SP-49 (cell line): ENCODE data around the gene MAOB.

- PRO-cap, result no peak
Measured at GRCh38 chrX:41342453-41342754, 8.4 kb downstream of the DDX3X start.

DNA sequence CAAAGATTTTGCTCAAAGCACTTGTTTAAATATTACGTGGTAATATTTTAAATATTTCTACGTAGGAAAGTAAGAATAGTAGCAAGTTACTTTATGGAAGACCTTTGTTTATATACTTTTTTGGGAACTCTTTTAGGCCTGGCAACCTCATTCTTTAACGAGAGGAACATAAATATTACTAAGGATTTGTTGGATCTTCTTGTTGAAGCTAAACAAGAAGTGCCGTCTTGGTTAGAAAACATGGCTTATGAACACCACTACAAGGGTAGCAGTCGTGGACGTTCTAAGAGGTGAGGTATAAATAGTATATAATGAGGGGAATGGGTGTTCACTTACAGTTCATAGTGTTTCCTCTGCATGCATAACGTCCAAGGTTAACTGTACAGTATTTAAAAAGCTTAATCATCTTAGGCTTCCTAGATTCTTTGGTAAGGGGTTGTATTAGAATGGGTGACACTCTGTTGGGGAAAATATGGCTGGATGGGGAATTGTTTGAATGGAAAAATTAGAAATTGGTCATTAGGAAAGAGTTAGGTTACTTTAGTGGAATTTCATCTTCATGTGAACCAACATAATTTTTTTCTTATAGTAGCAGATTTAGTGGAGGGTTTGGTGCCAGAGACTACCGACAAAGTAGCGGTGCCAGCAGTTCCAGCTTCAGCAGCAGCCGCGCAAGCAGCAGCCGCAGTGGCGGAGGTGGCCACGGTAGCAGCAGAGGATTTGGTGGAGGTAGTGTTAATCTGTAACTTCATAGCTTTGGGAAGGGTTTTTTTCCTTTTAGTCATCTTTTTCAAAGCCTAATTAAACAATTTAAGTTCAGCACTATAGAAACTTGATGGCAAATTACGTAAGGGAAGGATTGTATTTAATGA, 13.0 kb downstream of the DDX3X start:
- PRO-cap, result no peak

DNA sequence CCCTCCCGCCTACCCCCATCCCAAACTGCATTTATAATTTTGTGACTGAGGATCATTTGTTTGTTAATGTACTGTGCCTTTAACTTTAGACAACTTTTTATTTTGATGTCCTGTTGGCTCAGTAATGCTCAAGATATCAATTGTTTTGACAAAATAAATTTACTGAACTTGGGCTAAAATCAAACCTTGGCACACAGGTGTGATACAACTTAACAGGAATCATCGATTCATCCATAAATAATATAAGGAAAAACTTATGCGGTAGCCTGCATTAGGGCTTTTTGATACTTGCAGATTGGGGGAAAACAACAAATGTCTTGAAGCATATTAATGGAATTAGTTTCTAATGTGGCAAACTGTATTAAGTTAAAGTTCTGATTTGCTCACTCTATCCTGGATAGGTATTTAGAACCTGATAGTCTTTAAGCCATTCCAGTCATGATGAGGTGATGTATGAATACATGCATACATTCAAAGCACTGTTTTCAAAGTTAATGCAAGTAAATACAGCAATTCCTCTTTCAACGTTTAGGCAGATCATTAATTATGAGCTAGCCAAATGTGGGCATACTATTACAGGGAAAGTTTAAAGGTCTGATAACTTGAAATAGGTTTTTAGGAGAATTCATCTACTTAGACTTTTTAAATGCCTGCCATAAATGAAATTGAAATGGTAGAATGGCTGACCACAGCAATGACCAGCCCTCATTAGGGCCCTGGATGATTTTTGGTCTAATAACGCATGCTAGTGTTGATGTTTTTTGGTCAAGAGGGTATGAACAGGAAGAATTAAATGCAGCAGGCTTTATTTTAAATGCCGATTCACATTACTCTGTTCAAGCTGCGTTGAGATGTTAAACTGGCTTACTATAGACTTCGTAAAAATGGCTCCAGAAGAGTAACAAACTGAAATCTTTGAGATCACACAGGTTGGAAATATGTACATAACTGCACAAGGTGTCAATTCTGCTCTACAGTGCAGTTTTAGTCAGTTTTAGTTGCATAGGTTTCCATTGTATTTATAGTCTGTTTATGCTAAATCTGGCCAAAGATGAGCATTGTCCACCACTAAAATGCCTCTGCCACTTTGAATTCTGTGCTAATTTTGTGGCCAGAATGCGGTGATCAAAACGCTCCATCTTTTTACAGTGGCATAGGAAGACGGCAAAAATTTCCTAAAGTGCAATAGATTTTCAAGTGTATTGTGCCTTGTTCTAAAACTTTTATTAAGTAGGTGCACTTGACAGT, 14.4 kb downstream of the DDX3X start:
- PRO-cap, result no peak

DNA sequence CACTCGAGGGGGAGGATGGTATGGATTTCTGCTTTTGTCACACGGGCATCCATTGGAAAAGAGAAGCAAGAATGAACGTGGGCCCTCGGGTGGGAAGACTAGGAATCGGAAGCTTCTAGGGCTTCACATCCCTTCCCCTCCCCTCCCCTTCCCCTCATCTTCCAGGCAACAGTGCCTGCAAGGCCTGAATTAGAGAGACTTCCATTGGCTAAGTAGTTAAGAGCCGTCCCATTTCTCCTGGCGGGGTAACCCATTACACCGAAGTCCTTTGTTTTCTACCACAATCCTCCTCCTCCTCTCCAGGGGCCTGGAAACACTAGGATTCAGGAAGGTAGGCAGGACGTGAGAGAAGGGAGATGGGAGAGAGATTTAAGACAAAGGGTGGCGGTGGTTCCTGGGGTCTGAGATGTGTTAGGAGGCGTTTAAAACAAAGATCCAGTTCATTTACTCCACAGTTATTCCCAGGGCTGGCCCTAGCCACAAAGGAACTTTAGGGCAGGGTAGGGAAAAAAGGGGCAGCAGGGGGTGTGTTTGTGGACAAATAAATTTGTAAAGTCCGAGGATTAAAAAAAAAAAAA, 28.0 kb downstream of the NYX start:
- PRO-cap, result no peak

- PRO-cap, result no peak
Measured at GRCh38 chrX:41921287-41921948, 1.9 kb downstream of the CASK start.

- PRO-cap, result no peak
Measured at GRCh38 chrX:43560459-43561022, 95.6 kb upstream of the MAOA start.

DNA sequence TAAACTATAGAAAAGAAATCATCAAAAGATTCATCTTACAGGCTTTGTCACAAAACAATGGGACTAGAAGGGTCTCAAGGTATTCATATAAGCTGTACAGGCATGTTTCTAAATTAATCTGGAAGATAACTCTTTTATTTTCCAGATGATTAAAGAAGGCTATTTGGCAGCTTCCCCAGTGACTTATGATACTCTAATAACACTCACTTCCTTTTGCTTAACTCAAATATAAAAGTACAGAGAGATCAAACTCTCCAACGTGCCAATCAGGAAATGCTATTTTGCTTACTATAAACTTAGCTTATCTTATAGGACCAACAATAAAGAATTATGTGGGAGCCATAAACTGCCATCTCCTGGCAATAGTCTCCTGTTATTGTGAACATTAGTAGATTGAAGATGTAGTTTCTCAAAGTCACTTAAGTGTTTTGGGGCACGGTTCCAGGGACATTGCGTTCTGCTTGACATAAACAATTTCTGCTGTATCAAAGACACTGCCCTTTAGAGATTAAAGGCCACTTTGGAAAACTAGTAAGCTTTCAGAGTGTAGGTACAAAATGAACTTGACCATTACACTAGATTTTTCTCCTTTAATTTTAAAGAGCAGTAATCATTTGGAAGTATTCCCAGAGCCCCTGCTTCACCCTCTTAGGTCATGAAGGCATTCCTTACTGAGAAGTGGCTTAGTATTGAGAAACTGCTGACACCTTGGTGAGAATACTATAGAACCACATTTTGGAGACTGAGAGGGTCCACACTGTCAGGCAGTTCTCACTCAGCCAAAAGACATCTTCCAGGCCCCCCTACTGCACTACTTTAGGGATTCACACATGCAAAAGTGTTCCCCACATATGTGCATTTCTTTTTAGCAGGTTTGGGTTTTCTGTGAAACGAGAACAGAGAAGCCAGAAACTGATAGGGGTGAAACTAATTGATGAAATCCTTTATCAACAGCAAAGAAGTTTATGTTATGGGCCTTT, 51.9 kb downstream of the MAOA start:
- PRO-cap, result no peak

DNA sequence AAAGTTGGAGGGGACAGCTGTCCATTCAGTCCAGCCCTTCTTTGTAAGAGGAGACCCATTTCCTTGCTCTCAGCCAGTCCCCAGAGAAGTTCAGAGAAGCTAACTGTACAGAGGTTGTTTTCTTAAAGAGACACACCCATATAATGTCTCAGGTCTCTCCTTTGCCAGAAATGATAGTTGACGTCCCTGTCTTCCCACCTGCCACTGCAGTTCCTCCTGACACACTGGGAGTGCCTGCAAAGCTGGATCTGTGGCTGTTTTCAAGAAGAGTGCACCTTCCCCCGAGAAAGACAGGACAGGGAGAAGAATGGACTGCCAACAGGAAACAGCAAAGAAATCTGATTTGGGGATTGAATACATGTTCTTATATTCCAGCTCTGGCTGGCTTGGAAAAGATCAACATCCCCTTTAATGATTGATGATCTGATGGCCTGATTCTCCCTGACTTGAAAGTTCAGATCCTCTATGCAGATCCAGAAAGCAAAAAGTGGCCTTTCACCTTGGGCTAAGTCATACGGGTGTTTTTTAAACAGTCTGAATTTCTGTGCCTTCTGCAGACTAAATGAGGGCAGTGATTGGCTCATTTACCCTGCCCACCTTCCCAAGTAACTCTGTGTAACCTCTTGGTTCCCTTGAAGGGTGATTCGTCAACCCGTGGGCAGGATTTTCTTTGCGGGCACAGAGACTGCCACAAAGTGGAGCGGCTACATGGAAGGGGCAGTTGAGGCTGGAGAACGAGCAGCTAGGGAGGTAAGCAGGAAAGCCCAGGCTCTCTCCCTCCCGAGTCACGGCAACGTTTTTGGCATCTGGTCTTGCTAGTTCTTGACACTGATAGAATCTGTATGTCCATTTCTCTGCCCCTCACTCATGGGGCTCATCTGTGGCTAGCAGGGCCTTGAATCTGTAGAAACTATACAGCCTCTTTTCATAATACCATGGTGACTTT, 87.3 kb downstream of the MAOA start:
- PRO-cap, result no peak

DNA sequence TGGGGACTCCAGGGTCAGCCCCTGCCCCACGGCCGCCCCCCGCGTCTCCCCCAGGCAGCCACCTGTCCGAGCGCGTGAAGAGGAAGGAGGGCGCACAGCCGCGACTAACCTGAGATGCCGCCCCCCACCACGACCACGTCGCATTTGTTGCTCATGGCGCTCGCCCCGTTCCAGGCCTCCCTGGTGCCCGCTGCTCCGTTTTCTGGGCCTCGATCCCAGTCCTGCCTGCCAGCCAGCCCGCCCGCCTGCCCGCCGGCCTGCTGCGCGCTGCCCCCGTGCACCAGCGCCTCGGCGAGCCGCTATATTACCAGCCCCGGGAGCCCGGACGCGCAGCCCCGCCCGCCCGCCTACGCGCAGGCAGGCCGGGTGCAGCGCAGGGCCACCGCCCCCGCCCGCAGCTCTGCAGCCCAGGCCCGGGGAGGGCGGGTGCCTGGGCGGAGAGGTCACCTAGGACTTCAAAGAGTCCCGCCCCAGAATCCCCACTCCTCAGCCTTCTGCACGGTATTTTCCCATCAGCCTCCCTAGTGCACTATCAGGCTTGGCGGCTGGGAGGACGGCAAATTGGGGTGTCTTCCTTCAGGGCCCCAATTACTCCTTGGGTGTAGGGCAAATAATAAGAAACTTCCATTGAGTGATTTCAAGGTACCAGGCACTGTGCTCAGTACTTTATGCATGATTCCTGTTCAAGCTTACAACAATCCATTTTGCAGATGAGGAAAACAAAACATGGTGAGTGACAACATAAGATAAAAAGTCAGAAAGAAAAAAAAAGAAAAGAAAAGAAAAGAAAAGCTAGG, at the start of gene MAOB:
TSS of gene MAOB (minus strand) at position 306 of the 797 bp plus-strand sequence.
- PRO-cap, result no peak

DNA sequence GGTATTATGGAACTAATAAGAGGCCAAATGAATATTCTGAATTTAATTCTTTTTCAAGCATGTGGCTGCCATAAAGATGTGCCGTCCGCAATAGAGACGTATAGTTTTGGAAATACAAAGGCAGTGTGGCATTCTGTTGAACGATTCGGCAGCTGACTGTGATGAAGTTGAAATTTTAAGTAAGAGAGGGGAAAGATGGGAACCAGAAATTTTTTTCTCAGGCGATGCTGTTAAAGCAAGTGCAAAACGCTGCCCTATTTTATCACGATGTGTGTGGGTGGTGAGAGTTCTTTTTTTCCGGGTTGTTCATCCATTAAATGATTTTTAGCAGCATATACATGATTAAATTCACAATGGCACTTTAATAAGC, 533 bp upstream of the NDP start:
- PRO-cap, result no peak

GRCh38 chrX:45005886-45006470, 133.0 kb downstream of the KDM6A start:
- PRO-cap, result no peak

GRCh38 chrX:45061153-45061890, 139.4 kb downstream of the DIPK2B start:
- PRO-cap, result no peak

- PRO-cap, result no peak
Measured at GRCh38 chrX:45758974-45759584, 558.4 kb upstream of the DIPK2B start.

DNA sequence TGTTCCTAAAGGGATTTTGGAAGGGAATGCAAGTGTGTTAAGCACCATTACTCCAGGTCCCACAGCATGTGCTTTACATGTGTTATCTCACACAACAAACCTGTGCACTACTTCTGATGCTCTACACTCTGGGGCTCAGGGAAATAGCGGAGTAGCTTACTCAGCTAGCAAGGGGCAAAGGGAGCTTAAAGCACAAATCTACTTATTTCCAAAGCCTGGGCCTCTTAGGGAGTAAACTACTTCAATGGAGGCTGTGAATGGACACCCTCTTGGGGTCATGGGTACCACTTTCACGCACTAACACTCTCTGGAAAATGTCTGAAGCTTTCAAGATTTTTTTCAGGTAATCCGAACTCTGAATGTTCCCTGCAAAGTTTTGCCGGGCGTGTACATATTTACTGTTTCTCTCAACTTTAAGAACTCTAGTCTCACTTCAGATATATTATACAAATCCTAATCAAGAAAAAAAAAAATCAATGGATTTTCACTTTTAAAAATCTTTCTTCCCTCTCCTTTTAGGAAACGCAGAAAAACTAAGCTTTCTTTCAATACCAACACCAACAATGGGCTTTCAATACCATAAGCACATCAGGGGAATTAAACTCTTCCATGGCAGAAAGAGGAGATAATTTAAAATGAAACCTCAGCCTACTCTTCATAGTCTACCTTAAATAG, 562.8 kb upstream of the DIPK2B start:
- PRO-cap, result no peak

- PRO-cap, result no peak
Measured at GRCh38 chrX:45803316-45803949, 602.8 kb upstream of the DIPK2B start.

DNA sequence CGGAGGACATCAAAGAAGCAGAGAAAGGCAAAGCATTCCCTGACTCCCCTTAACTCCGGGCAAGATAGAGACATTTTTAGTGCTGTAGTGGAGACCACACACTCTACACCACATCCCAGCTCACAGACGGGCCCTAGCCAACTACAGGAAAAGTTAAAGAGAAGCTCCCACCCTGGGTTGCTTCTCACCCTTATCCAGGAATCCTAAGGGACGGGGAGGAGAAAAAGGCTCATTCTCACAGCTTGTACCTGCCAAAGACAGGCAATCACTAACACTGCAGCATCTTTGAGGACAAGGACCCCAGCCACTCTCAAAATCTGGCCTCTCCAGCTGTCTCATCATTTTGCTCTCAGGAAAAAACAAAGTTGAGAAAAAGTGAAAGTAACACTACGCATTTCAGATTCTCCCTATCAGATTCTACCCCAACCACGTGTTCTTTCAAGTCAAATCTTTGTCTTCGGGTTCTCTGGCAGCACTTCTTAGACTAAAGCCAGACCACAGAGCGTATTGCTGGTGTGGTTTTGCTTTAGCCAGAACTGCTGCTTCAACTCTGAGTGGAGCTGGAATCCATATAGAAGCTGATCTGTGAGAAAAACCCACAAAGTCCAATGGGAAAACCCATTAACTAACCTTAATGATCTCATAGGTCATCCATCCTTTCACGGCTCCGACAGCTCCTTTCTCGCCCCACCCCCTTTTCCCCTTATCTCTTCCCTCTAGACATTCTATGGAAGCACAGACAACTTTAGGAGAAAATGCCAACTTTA, 605.9 kb upstream of the DIPK2B start:
- PRO-cap, result no peak

DNA sequence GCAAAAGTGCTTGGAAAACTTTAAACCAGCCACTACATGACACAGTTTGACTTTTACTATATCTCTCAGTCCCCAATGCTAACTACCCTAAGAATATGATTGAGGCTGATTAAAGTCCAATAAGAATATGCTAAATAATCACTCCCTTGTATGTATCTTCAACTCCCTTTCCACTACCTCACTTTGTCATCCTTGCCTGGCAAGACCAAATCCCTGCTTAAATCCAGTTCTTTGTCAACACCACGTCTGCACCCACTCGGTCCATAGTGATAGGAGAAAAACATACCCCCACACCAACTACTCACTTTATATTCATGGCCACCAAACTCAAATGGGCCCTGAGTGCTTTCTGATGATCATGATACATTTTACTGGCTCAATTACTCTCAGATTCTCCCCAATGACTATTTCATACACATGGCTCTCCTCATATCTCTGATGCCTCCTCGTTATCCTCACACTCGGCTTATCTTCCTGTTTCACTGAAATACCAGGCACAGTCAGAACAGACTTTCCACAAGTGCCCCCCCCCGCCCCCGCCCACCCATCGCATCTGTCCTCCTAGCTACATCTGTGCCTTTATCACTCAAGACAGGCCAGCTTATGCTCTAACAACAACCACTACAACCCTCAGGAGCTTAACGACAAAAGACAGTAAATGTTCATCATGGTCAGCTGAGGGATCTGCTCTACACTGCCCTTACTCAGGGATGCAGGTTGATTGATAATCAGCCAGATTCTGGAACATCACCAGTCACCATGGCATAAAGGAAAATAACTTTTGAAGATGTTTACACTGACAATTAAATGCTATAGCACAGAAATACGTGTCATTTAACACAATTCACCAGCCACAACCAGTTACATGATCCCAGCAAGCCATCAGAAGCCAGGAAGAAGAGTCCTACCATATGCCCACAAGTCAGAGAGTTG, 610.6 kb upstream of the DIPK2B start:
- PRO-cap, result no peak

GRCh38 chrX:46244126-46244362, 203.1 kb upstream of the KRBOX4 start:
- PRO-cap, result no peak

DNA sequence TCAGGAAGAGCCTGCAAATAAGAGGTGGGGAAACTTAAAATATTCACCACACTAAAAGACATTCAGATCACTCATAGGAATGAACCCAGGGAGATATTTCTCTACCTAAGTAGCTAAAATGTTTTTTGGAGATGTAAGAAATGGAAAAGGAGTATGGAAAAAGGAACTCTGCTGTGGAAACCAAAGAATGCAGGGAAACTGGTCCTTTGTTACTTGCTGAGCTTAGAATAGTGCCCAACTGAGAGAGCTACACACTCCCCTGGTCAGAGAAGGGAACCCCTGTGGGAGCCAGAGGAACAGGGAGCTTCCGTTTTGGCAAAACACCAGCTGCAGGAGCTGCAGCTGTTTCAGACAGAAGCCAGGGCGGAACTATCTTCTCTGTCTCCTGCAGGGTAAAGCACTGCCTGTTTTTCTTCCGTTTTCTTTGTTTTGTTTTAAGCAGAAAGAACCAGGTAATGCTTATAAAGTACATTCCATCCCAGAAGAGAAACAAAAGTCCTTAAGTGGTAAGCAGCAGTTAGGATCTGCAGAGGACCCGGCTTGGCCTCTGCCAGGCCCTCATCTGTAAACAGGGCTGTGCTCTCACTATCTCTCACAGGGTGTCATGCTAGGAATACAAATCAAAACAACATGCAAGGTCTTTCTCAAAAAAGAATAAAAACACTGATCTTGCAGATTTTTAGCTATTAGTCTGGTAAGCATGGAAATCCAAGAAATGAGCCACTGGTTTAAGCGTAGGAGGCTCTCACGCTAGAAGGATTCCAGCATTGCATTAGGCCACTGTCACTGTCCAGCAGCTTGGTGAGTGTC, 76.0 kb downstream of the CHST7 start:
- PRO-cap, result no peak

GRCh38 chrX:46903567-46904012, 8.6 kb upstream of the JADE3 start:
- PRO-cap, result no peak